OVCAR3 (cell line): ENCODE measurements around the genes CCIN and ZBTB5.

GRCh38 chr9:35715057-35715937 is 16.7 kb downstream of the TLN1 start:
- RRBS, result no CpG with 5 or more reads among the region's 7 CpGs

- RRBS, result no CpG with 5 or more reads among the region's 3 CpGs
Observed at GRCh38 chr9:35729147-35729529, 2.9 kb downstream of the TLN1 start.

- RRBS, result 2% methylated on average over 3 of the region's 28 CpGs
Observed at GRCh38 chr9:35731358-35732034, 499 bp downstream of the TLN1 start.

DNA sequence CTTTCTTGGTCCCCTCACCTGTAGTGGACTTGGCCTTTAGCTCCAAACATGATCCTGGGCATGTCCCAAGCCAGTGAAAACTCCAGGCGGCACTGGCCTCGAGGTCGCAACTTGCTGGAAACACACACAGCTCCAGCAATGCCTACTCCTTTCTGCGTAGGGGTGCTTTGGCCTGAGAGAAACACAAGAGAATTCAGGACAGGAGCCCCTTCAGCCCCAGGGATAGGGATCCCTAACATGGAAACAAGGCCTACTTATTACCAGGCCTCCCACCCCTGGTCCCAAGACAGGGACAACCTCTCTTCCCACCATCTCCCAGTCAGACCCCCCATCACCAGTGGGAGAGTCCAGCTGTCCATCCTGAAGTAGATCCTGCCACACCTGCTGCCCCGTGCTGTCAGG is 7.7 kb downstream of the CREB3 start:
- RRBS, result no CpG with 5 or more reads among the region's 5 CpGs

- RRBS, result 77% methylated on average over 2 of the region's 6 CpGs
Observed at GRCh38 chr9:35905191-35905715, 749 bp upstream of the HRCT1 start.

- RRBS, result no CpG with 5 or more reads among the region's 28 CpGs
Observed at GRCh38 chr9:35962027-35962895, 4.3 kb upstream of the OR2S2 start.

- RRBS, result no CpG with 5 or more reads among the region's 12 CpGs
Observed at GRCh38 chr9:36086319-36086820, 49.7 kb downstream of the RECK start.

GRCh38 chr9:36166494-36167047 is 2.6 kb upstream of the CCIN start:
- RRBS, result 11% methylated on average over 4 of the region's 48 CpGs

GRCh38 chr9:36169120-36169532 is at the start of gene CCIN:
Gene CCIN (plus strand): TSS chr9:36169388.
- RRBS, result no CpG with 5 or more reads among the region's 5 CpGs

DNA sequence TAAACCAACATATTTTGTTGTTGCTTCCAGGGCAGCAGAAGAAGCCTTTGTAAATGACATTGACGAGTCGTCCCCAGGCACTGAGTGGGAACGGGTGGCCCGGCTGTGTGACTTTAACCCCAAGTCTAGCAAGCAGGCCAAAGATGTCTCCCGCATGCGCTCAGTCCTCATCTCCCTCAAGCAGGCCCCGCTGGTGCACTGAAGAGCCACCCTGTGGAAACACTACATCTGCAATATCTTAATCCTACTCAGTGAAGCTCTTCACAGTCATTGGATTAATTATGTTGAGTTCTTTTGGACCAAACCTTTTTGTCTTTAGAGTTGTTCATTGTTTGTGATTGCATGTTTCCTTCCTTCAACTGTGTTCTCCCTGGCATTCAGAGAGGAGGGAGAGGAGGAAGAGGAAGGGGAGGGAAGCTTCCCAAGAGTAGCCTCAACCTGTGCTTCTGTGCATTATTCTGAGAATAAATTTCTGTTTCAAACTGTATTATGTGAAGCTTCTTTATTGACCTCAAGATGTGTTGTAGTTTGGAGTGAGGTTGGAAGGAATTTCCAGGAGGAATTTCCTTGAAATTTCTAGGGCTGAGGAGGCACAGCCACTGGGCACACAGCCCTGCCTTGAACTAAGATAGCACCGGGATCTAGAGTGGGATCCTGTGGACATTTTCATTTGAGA is 21.0 kb downstream of the CLTA start:
- RRBS, result no CpG with 5 or more reads among the region's 8 CpGs

DNA sequence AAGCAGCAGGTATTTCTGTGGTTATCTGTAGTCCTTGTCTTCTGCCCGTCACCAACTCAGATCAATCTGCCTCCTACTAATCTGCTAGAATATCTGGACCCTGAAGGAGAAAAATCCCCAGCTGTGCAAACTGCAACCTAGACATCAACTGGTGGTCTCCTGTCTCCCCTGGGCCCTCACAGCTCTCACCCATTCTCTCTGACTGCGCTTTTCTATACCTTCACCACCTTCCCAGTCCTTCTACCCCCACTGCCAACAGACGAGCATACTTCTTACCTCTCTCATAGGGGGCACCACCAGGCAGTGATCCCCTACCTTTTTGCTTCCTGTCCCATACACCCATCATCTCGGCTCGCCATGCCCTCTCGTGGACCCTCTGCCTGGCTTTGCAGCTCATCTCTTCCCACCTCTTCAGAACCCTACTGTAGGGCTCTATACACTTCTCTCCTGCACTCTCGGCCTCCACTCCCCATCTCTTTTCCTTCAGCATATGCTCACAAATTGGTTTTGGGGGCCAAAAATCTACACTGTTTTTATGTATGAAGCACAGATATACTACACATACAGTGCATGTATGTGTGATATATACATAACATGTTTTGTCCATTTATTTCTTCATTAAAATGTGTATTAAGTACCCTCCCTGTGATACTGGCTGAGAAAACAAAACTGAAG is 28.3 kb downstream of the CLTA start:
- RRBS, result no CpG with 5 or more reads among the region's 7 CpGs

- RRBS, result 48% methylated on average over 7 of the region's 21 CpGs
Observed at GRCh38 chr9:36818809-36819374, 215.2 kb downstream of the PAX5 start.

GRCh38 chr9:37025257-37026035 is 8.6 kb downstream of the PAX5 start:
- RRBS, result 12% methylated on average over 13 of the region's 37 CpGs

DNA sequence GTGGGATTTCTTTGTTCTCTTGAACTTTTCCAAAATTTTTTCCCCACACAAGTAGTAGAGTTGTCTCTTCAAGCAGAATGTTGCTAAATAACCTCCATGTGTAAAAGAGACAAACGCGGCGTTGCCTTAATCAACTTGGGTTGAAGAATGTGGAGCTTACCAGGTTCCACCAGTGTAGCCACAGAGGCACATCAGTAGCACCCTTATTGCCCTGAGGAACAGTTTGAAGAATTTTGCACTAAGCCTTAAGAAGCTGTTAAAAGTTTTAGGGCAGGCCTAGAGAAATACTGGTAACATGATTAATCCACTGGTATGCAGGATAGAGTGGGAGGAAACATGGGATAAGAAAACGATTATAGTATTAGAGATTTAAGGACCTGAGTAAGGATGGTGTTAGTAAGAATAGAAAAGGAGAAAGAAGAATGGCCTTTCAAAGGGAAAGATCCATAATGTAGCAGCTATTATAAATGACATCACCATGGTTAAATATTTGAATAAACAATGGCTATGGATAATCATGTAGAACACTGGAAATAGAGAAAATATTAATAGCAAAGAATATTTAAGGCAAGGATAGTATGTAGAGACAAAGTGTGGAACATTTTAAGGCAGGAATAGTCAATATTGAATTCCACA is 100.7 kb downstream of the ZCCHC7 start:
- RRBS, result no CpG with 5 or more reads among the region's 4 CpGs

GRCh38 chr9:37374678-37375379 is 47.7 kb upstream of the GRHPR start:
- RRBS, result no CpG with 5 or more reads among the region's 8 CpGs

DNA sequence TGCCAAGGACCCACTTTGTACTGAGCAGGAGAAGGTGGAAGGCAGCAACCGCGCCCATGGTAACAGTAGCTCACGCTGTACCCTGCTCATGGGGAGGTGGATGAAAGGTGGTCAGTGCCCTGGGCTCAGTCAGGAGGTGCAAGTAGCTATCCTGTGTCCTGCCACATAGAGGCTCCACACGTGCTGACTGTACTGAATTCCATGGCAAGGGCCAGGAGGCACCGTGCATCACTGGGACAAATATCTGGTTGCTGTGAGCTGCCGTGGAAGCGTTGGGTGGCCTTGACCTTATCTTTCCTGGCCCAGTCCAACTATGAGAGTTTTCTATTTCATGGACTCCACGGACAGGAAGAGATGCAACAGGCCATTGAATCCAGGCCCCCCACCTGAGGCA is 1.6 kb downstream of the GRHPR start:
- RRBS, result no CpG with 5 or more reads among the region's 8 CpGs

GRCh38 chr9:37431254-37431971 is 8.9 kb downstream of the GRHPR start:
- RRBS, result no CpG with 5 or more reads among the region's 9 CpGs

DNA sequence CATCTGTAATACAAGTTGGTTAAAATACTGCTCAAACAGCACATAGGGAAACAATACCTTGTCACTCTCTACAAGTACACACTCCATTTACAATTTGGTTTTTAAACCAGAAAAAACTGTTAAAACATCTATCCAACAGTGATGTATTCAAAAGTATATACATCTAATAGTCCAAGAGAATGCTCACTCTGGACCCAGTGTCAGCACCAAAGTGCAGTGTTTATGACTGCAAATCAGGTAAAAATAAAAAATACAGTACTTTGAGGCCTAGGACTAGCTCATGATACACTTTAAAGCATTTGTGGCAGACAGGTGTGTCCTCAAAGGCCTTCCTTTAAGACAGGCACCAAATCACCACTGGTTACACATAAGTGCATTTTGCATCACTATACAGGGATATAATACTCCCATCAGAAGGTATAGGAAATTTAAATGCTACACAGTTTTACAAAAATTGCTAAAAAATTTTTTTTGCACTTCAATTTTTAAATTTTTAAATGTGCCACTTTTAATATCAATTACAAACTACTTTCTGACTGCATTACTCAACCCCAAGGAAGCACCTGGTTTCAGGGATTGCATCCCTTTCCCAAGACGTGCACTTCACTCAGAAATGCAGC is 17.4 kb downstream of the GRHPR start:
- RRBS, result no CpG with 5 or more reads among the region's 1 CpG

GRCh38 chr9:37464458-37465495 is at the start of gene ZBTB5:
Gene ZBTB5 (minus strand): TSS chr9:37465450.
- RRBS, result 5% methylated on average over 11 of the region's 69 CpGs

- RRBS, result no CpG with 5 or more reads among the region's 11 CpGs
Observed at GRCh38 chr9:37471850-37472846, 6.9 kb upstream of the ZBTB5 start.